Cerebellum (tissue), 5 donors: ENCODE data around the gene TNNT3.

DNA sequence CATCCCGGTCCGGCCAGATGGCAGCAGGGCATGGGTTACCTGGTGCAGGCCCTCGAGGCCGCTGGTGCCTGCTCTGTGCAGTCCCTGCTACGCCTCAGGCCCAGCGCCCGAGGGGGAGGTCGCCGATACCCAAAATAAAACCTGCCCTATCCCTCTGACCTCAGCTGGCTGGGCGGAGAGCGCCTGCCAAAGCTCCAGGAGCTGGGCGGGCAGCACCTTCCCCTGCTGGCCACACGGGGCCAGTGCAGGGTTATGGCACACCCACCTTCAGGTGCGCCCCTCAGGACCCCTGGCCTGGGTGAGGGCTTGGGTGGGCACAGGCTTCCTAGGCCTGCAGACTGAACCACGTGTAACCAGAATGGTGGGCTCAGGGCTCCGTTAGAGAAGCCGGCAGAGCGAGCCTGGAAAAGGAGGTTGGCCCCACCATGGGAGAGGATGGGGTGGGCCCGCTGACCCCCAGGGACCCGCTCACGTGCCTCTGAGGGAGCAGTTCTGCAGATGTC lies 1.9 kb upstream of the TNNT3 start:
- PRO-cap, 3 experiments, result no peak in any of the 3 experiments
- RAMPAGE, long total RNA, result no peak

DNA sequence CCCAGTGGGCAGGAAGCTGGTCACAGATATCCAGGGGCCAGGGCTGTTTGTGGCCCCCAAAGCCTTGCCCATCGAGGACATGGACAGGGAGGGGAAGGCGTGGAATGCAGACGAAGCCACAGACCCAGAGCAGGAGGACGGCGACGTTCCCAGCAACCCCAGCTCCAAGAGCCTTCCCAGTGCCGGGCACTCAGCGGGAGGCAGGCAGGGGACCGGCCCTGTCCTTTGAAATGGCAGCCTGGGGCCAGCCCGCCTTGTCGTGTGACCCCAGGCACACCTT lies 1.5 kb upstream of the TNNT3 start:
- PRO-cap, 3 experiments, result no peak in any of the 3 experiments
- RAMPAGE, long total RNA, result no peak

- PRO-cap, 3 experiments, result no peak in any of the 3 experiments
- RAMPAGE, long total RNA, result no peak
Observed at GRCh38 chr11:1919000-1919782, at the start of gene TNNT3. Gene TNNT3, plus strand, starts transcription at chr11:1919703.

DNA sequence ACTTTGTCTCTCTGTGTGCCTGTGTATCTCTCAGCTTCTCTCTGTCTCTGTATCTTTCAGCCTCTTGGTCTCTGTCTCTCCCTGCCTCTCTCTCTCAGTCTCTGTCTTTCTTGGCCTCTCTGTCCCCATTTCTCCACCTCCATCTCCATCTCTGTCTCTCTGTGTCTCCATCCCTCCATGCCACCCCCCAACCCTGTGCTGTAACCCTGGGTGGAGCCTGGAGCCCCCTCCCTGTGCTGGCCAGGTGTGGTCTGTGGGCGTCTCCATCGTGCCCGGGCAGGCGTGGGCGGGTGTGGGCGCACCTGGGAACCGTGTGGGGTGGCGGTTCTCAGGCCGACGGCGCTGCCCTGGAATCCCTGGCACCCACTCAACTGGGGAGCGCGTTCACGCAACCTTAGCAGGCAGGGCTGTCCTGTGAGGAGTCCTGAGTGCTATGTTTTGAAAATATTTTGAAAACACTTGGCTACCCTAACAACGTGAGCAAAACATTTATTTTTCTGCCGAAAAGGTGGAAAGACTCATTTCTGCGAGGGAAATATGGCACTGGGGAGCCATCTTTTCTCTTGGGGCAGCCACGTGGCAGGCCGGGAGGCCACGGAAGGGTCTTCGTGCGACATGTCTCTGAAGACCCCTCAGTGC lies 4.7 kb downstream of the TNNT3 start:
- PRO-cap, 3 experiments, result no peak in any of the 3 experiments
- RAMPAGE, long total RNA, result no peak

DNA sequence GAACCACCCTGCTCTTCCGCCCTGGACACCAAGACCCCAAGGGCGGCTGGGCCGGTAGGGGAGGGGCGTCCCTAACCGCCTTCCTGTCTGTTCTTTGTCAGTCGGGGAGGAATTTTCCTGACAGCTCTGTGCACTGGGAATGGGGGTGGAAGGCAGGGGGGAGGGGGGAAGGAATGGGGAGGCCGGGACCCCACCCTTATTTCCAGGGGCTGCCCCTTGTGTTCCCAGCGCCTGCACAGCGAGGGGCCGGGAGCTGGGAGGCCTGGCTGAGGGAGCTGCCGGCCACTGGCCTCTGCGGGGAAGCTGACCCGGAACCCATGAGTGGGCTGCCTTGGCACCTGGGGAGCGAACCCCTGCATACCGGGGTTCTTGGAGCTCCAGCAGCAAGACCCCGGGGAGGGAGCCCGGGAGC lies 46.9 kb downstream of the MRPL23 start:
- PRO-cap, 3 experiments, result no peak in any of the 3 experiments
- RAMPAGE, long total RNA, result no peak

DNA sequence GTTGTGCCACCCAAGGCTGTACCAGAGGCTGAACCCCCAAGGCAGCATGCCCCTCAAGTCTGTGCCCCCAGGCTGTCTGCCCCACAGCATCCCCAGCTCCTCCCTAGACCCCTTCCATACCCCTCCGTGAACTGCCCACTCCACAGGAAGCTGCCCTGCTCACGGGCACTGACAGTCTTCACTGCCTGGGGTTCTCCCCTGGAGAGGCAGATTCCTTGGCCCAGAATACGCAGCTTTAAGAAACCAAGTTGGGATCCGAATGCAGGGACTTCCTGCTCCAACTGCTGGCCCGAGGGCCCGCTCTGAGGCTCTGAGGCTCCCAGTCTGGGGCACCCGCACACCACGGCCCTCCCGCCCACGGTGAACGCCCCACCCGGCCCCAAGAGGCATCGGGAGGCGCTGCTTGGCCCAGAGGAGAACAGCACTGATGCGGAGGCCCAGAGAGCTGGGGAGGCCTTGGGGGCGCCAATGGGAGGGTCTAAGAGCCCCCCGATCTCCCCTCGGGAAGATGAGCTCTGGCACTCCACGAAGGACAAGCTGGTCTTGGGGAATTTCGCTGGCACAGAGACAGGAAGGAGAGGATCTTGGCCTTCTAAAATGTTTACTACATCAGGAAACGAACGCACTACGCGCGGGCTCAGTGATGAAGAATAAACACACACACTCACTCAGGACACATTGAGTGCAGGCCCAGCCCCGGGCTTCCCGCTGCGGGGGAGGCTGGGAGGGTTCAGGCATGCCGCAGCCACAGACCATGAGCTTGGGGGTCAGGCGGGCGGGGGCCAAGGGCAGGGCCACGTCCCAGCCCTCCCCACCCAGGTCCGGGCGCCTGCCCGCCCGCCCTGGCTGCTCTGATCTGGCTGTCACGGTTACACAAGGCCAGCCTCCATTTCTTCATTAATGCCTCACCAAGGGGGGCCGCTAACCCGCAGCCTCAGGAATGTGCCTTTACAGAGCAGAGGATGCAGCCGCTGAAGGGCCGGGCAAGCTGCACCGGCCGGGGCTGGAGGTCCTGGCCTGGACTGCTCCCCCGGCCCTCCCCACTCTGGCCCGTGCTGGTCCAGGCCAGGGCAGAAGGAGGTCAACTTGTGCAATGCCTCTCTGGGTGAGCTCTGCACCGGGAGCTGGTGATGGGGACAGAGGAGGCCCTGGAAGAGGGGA lies 42.0 kb downstream of the IGF2 start:
- PRO-cap, 3 experiments, result no peak in any of the 3 experiments
- RAMPAGE, long total RNA, result no peak

DNA sequence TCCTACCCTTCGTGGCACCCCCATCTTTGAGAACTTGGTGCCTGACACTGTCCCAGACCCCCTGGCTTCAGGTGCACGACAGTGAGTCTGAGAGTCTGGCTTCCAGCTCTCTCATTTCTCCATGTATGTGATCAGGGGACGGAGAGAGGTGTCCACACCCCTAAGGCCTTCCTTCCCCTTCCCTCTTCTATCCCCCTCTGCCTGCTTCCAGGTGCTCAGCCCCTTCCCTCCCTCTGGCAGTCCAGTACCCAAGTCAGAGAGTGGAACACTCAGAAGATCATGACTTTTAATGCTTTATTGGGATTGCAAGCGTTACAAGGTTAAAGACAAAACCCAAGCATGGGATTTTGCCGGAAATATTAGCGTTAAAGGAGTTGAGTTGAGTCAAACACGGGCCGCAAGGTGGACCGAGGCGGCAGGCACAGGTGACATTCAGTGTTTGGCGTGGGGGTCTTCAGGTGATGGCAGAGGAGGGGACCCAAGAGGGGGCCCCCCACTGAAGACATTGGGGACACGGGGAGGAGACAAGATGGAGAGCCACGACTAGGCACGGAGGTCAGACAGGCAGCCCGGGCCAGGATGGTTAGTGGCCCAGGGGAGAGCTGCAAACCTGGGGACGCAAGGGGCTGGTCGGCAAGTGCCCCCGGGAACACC lies 10.2 kb downstream of the IGF2 start:
- PRO-cap, 3 experiments, result no peak in any of the 3 experiments
- RAMPAGE, long total RNA, result no peak

DNA sequence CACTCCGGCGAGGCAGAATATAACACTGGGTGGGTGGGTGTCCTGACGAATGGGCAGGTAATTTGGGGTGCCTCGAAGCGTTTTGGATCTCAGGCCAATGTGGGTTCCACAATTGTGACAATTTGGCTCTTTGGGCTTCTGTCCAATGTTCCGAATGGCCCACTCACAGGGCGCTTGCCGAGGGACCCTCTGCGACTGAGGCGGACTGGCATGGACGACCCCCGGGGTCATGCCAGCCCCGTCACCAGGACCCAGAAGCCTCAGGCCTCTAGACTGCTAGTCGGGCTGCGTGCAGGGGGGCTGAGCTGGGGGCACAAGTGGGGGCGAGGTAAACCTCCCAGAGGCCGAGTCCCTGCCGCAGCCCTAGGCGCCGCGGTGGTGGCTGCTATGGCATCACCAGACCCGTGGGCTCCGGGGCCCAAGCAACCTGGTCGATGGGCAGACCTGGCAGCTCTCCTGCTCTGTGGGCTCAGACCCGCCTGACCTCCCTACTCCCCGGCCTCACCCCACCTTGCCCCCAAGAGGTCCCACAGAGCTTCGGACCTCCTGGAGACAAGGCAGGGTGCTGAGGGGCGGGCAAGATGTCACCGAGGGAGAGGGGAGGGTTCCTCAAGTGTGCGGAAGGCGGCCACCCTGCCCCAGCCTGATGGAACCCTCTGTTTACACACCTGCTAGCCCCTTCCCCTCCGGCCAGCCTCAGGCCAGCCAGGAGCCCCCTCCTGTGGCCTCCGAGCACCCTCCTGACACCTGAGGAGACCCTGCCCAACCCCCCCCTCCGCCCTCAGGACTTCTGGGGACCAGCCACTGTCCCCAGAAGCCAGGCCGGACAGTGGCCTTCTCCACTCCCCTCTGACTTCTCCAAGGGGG lies 9.5 kb downstream of the IGF2 start:
- PRO-cap, 3 experiments, result no peak in any of the 3 experiments
- RAMPAGE, long total RNA, result no peak

DNA sequence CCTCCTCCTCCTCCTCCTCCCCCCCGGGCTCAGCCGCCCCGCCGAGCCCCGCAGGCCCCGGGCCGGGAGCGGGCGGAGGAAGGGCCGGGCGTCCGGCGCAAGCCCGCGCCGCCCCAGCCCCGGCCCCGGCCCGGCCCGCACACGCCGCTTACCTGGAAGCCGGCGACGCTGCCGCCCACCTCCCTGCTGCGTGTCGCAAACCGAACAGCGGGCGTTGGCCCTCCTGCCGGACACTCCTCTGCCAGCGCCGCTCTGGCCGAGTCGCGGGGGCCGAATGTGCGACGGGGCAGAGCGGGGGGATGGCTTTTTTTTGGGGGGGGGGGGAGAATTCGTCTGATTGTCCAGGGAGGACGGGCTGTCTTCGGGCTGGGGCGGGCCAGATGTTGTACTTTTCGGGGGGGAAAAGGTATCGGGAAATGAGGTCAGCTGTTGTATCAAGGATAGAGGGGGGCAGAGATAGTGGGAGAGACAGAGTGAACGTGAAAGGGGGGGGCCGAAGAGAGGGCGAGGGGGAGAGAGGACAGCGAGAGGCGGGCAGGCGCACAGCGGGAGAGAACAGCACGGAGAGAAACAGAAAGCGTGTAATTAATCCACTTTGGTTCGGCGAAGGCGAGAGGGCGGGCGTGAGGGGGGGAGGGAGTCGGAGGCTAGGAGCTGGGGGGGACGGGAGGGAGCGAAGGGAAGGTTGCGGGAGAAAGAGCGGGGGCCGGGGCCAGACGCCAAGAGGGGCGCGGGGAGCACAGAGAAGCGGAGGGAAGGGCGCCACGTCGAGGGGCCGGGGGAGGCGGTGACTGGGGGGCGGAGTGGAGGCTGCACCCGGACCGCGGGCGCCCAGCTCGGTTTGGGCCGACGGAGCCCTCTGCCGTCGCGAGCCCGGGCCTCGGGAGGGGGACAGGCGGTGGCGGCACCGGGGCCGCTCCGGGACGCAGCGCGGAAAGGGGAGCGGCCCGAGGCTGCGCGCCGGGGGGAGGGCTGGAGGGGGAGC lies 820 bp downstream of the IGF2 start:
- PRO-cap, 3 experiments, result no peak in any of the 3 experiments
- RAMPAGE, long total RNA, result no peak

DNA sequence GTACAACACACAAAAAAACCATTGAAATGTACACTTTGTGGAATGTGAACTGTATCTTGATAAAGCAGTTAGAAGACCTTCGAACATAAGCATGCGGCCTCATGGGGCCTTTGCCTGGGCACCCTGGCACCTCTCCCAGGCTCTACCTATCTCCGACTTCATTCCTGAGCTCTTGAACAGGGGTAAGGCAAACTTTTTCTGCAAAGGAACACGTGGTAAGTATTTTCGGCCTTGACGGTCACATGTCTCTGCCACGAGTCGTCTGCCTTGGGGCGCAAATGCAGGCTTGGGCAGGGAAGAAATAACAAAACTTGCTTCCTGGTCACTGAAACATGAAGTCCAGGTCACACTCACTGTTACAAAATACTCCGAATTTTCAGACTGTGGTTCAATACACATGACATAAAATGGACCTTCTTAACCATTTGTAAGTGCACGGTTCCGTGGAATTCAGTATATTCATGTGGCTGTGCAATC lies 3.4 kb upstream of the ASCL2 start:
- PRO-cap, 3 experiments, result no peak in any of the 3 experiments
- RAMPAGE, long total RNA, result no peak

GRCh38 chr11:2314861-2315929 lies 13.4 kb downstream of the TSPAN32 start:
- PRO-cap, 3 experiments, result no peak in any of the 3 experiments
- RAMPAGE, long total RNA, result no peak

- PRO-cap, 3 experiments, result no peak in any of the 3 experiments
- RAMPAGE, long total RNA, result no peak
Observed at GRCh38 chr11:2373699-2374082, 3.4 kb upstream of the CD81 start.

- PRO-cap, 3 experiments, result peak in 1 of 3 experiments; most common minus-strand start chr11:2383070 (in 1)
- RAMPAGE, long total RNA, result no peak
Observed at GRCh38 chr11:2382789-2383690, 5.9 kb downstream of the CD81 start.

DNA sequence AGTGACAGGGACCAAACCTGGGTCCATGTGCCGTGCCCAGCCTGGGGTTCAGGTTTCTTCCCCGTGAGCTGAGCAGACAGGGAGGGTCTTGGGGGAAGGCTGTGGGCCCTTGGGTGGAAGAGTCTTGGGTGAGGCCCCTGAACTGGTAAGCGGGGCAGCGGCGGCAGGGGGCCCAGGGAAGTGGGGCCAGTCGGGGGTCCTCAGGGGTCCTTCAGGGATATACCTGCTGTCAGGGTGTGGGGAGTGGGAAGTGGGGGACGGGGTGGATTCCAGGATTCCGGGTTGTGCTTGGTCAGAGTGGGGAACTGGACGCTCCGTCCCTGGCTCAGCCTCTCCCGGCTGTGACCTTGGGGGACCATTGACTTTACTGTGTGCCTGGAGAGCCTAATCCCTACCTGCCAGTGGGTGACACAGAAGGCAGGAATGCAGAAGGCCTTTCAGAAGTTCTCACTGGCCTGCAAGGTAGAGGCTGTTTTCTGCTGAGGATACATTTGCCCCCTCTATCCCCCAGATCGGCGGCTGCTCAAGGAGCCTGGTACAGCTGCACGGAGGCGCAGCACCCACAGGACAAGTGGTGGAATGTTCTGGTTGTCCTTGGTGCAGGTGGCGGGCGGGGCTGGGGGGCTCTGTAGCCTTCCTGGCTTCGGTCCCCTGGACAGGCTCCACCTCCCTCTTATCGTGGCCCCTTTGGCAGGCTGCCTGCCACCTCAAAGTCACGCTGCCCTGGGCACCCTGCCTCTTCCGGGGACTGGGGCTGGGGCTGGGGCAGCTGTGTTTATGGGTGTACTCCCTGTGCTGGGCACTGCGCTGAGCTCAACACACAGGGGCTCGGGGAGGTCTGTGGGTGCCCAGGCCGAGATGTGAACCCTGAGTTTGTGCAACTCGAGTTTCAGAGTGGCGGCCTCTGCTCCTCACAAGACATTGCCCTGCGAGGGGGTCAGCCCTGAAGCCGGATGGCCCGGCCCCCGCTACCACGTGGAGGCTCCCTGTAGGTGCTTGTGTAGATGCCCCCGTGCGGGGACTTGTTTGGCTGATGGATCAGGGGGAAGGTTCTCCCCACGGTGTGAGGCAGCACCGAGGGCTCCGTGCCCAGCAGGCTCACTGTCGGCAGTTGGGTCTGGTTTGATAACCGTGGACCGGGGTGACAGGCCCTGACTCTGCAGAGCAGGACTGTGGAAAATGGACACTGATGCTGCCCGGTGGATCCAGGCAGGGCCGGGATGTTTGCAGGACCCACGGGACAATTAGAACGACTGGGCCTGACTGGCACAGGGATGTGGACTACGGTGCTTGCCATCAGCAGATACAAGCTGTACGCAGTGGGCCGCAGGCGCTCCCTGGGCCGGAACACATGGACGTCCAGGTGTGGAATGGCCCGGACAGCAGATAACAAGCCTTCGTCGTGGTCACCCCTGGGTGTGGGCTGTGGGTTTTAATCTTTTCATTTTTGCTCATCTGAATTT lies 18.6 kb downstream of the KCNQ1 start:
- PRO-cap, 3 experiments, result no peak in any of the 3 experiments
- RAMPAGE, long total RNA, result no peak

GRCh38 chr11:2474340-2474985 lies 29.7 kb downstream of the KCNQ1 start:
- PRO-cap, 3 experiments, result no peak in any of the 3 experiments
- RAMPAGE, long total RNA, result no peak

GRCh38 chr11:2575068-2575354 lies 130.2 kb downstream of the KCNQ1 start:
- PRO-cap, 3 experiments, result no peak in any of the 3 experiments
- RAMPAGE, long total RNA, result no peak

GRCh38 chr11:2696211-2696823 lies 189.3 kb downstream of the CDKN1C start:
- PRO-cap, 3 experiments, result no peak in any of the 3 experiments
- RAMPAGE, long total RNA, result no peak

DNA sequence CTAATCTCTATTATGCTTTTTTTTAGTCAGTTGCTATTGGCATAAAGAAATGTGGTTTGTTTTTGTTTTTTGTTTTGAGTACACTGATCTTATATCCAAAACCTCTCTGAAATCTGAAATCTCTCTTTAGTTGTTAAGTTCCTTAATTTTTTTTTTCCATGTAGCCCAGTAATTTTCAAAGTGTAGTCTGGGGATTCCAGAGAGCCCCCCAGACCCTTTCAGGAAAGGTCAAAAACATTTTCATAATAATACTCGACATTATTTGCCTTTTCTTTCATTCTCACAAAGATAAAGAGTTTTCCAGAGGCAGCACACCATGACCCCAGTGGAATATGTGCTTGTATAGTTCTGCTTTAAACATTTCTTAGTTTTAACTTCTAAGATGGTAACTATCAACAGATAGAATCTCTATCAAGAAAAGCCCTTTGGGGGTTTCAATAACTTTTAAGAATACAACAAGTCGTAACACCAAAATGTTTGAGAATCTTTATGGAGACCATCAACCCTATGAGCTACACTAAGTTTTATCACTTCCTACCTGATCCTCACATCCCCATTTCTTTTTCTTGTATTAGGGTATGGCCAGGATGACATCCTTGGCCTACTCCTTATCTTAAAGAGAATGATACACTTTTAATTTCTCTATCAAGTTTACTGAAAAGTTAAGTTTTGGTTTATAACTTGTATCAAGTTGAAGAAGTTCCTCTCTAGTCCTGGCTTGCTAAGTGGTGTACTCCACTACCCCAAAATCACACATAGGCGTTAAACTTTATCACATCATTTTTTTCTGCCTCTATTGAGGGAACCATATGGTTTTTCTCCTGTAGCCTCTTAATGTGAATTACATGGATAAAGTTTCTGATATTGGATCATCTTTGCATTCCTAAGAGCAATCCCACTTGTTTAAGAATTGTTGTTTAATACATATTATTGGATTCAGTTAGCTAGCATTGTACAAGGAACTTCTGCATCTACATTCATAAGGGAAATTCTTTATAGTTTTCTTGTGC lies 188.4 kb downstream of the CDKN1C start:
- PRO-cap, 3 experiments, result no peak in any of the 3 experiments
- RAMPAGE, long total RNA, result no peak

- PRO-cap, 3 experiments, result no peak in any of the 3 experiments
- RAMPAGE, long total RNA, result no peak
Observed at GRCh38 chr11:2883065-2883407, 2.5 kb downstream of the CDKN1C start.

DNA sequence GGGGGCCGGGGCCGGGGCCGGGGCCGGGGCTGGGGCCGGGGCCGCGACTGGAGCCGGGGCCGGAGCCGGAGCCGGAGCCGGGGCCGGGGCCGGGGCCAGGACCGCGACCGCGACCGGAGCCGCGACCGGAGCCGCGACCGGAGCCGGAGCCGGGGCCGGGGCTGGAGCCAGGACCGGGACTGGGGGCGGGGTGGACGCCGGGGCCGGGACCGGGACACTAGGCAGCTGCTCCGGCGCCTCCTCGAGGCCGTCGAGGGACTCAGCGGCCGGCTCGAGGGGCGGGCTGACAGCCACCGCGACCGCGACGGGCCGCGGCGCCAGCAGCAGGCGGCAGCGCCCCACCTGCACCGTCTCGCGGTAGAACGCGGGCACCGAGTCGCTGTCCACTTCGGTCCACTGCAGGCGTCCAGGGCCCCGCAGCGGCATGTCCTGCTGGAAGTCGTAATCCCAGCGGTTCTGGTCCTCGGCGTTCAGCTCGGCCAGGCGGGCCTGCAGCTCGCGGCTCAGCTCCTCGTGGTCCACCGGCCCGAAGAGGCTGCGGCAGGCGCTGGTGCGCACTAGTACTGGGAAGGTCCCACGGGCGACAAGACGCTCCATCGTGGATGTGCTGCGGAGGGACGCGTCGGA lies 602 bp downstream of the CDKN1C start:
- PRO-cap, 3 experiments, result no peak in any of the 3 experiments
- RAMPAGE, long total RNA, result no peak